Spleen (tissue), 7 donors: ENCODE data around the genes PAK1, INTS4 and GAB2.

DNA sequence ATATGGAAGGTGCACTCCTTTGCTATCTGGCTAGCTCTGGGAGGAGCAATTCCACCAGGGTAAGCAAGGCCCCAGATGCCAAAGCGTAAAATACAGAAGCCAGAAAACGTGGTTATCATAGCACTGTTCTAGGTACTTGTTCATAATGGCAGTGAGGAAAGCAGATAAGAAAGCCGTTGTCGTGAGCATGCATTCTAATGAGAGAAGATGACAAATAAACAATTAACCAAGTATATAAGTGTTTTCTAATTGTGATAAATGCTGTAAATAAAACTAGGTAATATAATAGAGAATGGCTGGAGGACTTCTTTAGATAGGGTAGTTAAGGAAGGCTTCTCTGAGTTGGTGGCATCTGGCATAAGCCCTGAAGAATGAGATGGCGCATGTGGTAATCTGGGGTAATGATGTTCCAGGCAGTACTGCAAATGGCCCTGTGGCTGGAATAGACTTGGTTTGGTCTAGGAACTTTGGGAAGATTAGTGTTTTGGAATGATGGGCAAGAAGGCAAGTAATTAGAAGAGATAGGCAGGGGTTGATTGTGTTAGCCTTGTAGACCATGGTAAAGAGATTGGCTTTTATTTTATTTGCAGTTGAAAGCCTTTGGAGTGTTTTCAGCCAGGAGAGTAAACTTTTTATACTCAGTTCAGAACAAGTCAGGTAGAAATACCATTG lies 25.2 kb downstream of the ACER3 start:
- PRO-cap, 4 experiments, result no peak in any of the 4 experiments
- RAMPAGE, long total RNA, 4 experiments, result no peak in any of the 4 experiments

GRCh38 chr11:77035005-77036053 lies 1.1 kb downstream of the B3GNT6 start:
- PRO-cap, 4 experiments, result no peak in any of the 4 experiments
- RAMPAGE, long total RNA, 4 experiments, result no peak in any of the 4 experiments

DNA sequence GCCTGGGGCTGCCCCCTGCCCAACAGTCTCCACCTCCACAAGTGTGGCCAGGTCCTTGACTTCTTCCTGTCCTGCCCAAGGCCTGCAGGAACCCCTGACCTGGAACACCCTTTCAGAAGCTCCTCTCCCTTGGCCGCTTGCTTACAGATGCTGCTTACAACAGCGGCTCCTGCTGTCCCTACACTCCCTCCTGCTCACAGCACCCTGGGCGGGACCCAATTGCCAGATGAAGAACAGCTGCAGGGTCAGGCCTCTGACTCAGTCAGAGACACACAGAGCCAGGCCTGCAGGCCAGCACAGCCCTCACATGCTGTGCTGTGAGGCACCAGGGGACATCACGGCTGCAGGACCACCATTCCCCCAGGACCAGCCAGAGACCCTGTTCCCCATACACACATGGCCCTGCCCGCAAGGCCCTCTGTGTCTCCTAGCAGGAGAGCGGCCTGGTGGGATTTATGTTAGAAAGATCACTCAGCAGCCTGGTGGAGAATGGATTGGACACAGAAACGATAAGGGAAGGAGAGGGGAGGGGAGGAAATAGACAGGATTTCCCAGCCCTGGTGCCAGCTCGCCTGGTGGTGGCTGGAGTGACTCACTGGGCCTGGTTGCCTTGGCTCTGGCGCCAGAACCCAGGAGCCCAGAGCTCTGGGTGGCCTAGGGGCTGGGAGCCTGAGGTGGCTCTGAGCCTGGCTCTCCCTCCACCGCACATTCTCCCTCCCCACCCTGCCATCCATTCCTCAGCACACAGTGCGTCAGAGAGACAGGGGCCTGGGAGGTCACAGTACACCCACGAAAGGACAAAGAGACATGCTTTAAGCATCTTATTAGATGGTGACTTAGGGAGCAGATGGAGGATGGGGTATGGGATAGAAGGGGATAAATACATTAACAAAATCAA lies 6.7 kb downstream of the CAPN5 start:
- PRO-cap, 4 experiments, result peak in 2 of 4 experiments; most common plus-strand start position 640 of the sequence (in 2); most common minus-strand start position 137 of the sequence (in 1)
- RAMPAGE, long total RNA, 4 experiments, result no peak in any of the 4 experiments

- PRO-cap, 4 experiments, result peak in 4 of 4 experiments; most common plus-strand start chr11:77082990 (in 2); most common minus-strand start chr11:77082915 (in 3)
- RAMPAGE, long total RNA, 4 experiments, result no peak in any of the 4 experiments
Measured at GRCh38 chr11:77082848-77083480, 16.2 kb downstream of the CAPN5 start.

DNA sequence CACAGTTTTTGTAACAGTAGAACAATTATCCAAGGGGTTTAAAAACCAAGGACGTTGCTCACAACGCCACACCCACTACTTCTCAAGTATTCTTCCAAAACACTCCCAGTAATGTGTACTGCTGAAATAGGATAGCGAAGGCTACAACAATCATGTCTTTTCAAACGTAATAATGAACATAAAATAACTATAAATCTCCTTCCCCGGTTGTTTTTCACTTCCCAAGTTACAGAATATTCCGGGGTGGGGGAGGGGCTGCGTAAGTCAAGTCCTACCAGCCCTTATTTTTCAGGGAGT lies 1.2 kb downstream of the PAK1 start:
- PRO-cap, 4 experiments, result no peak in any of the 4 experiments
- RAMPAGE, long total RNA, 4 experiments, result no peak in any of the 4 experiments

GRCh38 chr11:77473885-77474542 lies at the start of gene PAK1:
Gene PAK1 (minus strand): TSS chr11:77474094.
- PRO-cap, 4 experiments, result peak in 3 of 4 experiments; most common plus-strand start chr11:77474479 (in 2); most common minus-strand start chr11:77474331 (in 2)
- RAMPAGE, long total RNA, 4 experiments, result no peak in any of the 4 experiments

DNA sequence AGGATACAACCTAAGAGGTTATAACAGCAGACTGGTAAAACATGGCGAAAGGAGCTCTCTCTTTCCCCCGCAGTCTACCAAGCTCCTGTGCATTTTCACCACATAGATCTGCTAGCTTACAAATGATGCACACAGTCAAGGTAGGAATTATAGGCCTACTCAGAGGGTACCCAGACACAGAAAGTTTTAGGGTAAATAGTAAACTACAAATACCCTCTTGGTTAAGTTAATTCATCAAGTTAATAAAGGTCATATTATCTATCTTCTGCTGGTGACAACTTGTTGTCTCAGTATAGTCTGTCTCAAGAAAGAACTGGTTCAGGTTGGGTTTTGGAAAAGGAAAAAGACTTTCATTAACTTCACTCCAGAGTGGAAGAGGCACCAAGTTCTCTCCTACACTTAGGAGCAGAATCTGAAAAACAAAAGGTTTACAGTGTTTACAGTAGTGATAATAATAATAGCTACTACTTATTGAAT lies 21.3 kb downstream of the CLNS1A start:
- PRO-cap, 4 experiments, result no peak in any of the 4 experiments
- RAMPAGE, long total RNA, 4 experiments, result no peak in any of the 4 experiments

DNA sequence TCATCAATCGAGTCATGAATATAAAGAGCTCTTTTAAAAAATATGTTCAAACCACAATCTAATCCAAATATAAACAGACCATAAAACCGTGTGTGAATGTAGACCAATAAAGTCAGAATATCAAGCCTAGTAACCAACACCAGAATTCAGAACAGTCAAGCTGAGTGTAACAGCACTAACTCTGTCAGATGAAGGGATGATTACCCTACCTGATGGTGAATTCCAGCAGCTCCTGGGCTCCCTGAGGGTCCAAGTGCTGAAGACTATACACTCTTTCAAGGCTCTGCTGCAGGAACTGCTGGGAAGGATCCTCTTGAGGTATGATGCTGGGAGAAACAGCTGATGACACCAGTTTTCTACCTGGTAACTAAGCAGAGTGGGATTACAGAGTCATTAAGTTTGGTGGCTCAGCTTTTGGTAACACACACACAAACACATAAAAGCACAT lies 75.8 kb downstream of the INTS4 start:
- PRO-cap, 4 experiments, result no peak in any of the 4 experiments
- RAMPAGE, long total RNA, 4 experiments, result start-site peak on the minus strand in 1 of 4 experiments, centred at position 243 of the sequence, 16 reads per replicate

DNA sequence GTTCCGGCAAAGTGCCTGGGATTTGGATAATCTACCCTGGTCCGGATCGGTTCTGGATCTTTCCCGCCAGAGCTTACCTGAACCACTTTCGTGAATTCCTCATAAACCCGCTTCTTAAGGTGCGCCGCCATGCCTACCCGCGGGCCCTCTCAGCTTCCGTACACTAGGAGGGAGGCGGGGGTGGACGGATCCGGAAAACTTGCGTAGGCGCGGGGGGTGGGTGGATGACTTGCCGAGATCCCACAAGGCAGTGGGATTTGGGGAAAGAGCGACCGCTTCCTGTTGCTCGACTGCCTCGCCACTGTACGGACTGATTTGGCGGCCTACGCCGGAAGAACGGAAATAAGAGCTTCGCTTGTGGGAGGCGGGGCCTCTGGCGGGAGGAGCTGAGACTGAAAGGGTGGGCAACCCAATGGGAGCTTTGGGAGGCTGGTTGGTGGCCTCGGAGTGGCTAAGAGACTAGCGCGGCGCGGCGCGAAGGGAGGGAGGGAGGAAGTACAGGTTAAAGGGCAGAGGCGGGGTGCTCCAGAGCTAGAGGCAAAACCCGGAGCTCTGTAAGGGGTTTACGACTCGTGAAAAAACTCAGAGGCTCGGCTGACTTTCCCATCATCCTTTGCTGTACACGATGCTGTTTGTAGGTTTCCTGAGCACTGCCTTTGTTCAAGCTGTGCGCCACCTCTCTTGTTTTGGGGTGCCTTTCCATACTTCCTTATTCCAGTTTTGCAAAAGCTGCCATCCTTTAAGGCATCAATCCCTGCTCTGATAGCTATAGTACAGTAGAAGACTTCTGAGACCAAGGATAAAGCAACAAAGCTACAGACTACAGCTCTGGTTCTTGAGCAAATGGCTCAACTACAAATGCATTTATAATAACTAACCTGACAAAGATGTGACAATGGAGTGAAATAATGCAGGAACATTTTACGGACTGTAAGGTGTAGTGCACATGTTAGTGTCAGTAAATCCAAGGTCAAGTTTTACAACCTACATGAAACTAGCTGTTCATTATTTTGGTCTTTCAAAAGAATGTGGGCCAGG lies at the start of gene INTS4:
Gene INTS4, minus strand, starts transcription at position 156 of the 1,038 bp plus-strand sequence.
- PRO-cap, 4 experiments, result peak in 4 of 4 experiments; most common plus-strand start position 505 of the sequence (in 4); most common minus-strand start position 317 of the sequence (in 4)
- RAMPAGE, long total RNA, 4 experiments, result start-site peak on the minus strand in 4 of 4 experiments, centred at positions 145 to 165 of the sequence, 93 to 181 reads per replicate

GRCh38 chr11:78014785-78015391 lies 8.2 kb downstream of the KCTD14 start:
- PRO-cap, 4 experiments, result no peak in any of the 4 experiments
- RAMPAGE, long total RNA, 4 experiments, result no peak in any of the 4 experiments

- PRO-cap, 4 experiments, result no peak in any of the 4 experiments
- RAMPAGE, long total RNA, 4 experiments, result no peak in any of the 4 experiments
Measured at GRCh38 chr11:78039856-78040866, 17.1 kb upstream of the KCTD14 start.

DNA sequence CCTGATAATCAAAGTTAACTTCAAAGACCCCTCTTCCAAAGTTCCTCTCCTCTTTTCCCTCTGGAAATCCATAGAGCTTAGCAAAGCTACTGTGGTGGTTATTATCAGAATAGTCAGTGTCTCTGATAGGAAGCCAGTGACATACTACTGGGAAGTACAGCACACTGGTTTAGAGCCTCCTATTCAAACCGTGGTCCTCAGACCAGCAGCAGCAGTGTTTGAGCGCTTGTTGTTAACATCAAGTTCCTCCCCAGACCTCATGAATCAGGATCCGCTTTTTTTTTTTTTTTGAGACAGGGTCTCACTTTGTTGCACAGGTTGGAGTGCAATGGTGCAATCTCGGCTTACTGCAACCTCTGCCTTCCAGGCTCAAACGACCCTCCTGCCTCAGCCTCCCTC lies 1.2 kb downstream of the NDUFC2 start:
- PRO-cap, 4 experiments, result no peak in any of the 4 experiments
- RAMPAGE, long total RNA, 4 experiments, result no peak in any of the 4 experiments

DNA sequence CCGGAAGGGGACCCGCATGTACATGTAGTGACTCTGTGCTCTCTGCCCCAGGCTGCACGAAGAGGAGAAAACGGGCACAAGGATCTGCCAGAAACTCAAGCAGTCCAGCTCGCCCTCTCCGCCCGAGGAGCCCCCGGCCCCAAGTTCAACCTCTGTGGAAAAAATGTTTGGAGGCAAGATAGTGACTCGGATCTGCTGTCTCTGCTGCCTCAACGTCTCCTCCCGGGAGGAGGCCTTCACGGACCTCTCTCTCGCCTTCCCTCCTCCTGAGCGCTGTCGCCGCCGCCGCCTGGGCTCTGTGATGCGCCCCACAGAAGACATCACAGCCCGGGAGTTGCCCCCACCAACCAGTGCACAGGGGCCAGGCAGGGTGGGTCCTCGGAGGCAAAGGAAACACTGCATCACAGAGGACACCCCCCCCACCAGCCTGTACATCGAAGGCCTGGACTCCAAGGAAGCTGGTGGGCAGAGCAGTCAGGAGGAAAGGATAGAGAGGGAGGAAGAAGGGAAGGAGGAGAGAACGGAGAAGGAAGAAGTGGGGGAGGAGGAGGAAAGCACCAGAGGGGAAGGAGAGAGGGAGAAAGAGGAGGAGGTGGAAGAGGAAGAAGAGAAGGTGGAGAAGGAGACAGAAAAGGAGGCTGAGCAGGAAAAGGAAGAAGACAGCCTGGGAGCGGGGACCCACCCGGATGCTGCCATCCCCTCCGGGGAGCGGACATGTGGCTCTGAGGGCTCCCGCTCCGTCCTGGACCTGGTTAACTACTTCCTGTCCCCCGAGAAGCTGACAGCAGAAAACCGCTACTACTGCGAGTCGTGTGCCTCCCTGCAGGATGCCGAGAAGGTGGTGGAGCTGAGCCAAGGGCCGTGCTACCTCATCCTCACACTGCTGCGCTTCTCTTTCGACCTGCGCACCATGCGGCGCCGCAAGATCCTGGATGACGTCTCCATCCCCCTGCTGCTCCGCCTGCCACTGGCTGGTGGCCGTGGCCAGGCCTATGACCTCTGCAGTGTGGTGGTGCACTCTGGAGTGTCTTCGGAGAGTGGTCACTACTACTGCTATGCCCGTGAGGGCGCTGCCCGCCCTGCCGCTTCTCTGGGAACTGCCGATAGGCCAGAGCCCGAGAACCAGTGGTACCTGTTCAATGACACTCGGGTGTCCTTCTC lies 21.1 kb downstream of the USP35 start:
- PRO-cap, 4 experiments, result peak in 1 of 4 experiments; most common minus-strand start position 486 of the sequence (in 1)
- RAMPAGE, long total RNA, 4 experiments, result no peak in any of the 4 experiments

DNA sequence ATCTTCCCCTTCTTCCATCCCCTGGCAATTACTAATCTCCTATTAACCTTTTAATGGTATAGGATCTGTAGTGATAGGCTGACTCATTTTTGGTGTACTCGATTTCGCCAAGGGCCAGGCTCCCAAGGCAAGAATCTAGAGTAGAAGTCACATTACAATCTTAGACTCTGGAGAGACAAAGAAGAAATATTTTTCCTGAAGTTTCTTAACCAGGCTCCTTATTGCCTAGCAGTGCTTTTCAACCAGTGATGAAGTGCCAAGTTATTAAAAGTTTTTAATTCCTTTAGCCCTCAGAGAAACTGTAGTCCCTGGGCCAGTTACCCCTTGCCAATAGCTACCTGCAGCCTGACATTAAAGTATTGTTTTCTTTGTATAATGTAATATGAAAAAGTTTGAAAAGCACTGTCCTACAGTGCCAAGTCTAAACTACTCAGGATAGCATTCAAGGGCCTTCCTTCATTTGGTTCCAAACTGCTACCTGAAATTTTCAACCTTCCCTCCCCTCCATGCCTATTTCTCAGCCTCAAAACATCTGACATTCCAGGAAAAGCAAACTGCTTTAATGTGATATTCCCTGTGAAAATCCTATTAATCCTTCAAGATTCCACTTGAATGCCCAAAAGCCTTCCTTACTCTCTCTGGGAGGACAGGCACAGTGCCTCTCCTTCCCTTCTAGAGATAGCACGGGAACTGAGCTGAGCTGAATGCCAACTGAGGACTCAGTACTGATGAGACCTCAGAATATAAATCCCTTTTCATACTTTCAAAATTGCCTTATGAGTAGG lies 113.1 kb downstream of the GAB2 start:
- PRO-cap, 4 experiments, result no peak in any of the 4 experiments
- RAMPAGE, long total RNA, 4 experiments, result start-site peak on the minus strand in 1 of 4 experiments, centred at positions 195 to 339 of the sequence, 6 to 10 reads per replicate

DNA sequence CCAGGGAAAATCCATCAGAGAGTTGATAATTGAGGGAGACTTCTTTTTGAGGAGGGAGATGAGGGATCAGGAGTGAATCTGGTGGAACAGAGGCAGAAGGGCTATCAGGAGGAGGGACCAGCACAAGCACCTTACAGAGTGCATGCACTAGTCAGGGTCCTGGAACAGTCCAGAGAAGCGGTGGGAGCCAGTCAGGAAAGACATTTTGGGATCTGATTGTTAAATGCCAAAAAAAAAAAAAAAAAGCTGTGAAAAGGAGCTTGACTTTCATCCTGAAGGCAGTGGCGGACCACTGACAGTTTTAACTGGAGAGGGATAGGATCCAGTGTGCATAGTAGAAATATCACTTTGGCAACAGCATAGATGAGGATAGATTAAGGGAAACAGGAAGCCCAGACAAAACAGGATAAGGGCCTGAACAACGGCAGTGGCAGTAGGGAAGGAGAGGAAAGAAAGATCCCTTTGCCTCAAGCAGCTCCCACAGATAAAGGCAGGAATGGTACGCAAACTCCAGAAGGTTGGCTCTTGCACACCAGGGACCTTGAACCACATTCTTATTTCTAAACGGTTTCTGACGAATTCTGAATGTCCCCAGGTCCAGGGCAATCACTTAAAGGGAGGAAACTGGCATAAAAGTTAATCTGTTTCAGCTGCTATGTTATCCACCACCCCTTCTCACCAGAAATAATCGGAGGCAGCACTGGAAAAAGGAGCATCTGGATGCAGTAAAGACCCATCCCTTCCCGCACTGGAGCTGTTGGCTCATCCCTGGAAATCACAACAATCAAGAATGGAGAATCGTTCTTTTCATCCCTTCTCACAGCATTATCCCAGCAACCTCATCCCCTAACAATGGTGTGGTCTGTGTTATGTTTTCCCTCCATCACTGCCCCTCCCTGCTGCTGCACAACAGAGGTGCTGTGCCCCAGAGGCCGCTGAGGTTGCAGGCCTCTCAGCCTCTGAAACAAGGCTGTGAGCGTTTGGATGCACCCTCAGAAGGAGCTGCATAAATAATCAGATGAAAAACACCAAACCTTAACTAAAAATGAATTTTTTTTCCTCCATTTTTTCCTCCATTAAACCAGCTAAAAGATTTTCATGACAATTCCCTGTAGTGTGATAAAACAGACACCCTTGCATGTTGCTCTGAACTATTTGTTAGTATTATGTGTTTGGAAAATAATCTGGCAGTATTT lies 99.1 kb downstream of the GAB2 start:
- PRO-cap, 4 experiments, result no peak in any of the 4 experiments
- RAMPAGE, long total RNA, 4 experiments, result no peak in any of the 4 experiments

GRCh38 chr11:78370592-78371262 lies 46.9 kb downstream of the GAB2 start:
- PRO-cap, 4 experiments, result no peak in any of the 4 experiments
- RAMPAGE, long total RNA, 4 experiments, result no peak in any of the 4 experiments

DNA sequence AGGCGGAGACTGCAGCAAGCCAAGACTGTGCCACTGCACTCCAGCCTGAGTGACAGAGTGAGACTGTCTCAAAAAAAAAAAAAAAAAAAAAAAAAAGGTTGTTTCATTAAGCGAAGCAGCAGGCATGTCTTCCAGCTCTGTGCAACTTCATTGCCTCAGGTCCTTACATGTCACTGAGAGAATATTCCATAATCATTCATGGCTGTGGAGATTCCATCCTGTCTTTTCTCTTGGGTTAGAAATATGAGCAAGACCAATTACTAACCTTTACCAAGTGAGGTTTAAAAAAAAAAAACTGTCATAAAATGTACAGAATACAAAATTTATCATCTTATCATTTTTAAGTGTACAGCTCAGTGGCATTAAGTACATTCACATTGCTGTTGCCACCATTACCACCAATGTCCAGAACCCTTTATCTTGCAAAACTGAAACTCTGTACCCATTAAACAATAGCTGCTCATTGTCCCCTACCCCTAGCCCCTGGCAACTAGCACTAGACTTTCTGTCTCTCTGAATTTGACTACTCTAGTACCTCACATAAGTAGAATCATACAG lies 16.7 kb downstream of the GAB2 start:
- PRO-cap, 4 experiments, result no peak in any of the 4 experiments
- RAMPAGE, long total RNA, 4 experiments, result no peak in any of the 4 experiments

- PRO-cap, 4 experiments, result peak in 4 of 4 experiments; most common plus-strand start chr11:78417921 (in 3); most common minus-strand start chr11:78417846 (in 2)
- RAMPAGE, long total RNA, 4 experiments, result start-site peak on the plus strand in 1 of 4 experiments, at chr11:78418006-78418074 at its widest, 7 reads per replicate
Measured at GRCh38 chr11:78417526-78418408, at the start of gene GAB2. Gene GAB2 (minus strand): TSS chr11:78417820.

GRCh38 chr11:78465413-78465741 lies 47.8 kb upstream of the GAB2 start:
- PRO-cap, 4 experiments, result peak in 1 of 4 experiments; most common minus-strand start chr11:78465594 (in 1)
- RAMPAGE, long total RNA, 4 experiments, result no peak in any of the 4 experiments

DNA sequence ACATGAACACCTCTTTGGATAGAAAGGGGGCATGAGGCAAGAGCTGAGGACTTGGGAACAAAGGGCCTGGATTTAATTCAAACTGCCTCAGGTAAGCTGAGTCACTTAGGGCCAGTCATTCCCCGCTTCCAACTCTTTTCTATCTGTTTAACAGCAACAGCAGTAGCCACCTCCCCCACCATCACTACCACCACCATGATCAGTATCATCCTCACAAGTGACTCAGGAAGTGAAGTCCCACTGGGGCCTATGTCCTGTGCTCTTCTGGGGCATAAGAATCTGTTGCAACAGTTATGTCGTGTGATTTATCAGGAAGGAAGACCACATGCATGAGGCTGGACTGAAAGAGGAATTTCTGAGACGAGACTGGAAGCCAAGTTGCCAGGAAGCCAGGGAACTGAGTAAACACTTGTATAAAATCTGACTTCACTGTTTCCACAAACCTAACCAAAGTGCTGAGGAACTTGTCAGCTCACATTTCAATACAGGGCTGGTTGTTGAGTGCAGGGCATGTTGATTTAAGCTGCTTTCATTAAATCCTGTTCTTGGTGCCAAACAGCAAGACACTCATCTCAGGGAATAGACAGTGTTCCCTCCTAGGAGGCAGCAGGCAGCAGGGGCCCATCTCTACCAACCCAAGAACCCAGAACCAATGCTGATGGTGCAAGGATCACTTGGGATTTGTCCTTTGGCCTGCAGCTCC lies 226.6 kb upstream of the NARS2 start:
- PRO-cap, 4 experiments, result no peak in any of the 4 experiments
- RAMPAGE, long total RNA, 4 experiments, result no peak in any of the 4 experiments